ENCODE measurements around the genes NPAS1 and SAE1.

DNA sequence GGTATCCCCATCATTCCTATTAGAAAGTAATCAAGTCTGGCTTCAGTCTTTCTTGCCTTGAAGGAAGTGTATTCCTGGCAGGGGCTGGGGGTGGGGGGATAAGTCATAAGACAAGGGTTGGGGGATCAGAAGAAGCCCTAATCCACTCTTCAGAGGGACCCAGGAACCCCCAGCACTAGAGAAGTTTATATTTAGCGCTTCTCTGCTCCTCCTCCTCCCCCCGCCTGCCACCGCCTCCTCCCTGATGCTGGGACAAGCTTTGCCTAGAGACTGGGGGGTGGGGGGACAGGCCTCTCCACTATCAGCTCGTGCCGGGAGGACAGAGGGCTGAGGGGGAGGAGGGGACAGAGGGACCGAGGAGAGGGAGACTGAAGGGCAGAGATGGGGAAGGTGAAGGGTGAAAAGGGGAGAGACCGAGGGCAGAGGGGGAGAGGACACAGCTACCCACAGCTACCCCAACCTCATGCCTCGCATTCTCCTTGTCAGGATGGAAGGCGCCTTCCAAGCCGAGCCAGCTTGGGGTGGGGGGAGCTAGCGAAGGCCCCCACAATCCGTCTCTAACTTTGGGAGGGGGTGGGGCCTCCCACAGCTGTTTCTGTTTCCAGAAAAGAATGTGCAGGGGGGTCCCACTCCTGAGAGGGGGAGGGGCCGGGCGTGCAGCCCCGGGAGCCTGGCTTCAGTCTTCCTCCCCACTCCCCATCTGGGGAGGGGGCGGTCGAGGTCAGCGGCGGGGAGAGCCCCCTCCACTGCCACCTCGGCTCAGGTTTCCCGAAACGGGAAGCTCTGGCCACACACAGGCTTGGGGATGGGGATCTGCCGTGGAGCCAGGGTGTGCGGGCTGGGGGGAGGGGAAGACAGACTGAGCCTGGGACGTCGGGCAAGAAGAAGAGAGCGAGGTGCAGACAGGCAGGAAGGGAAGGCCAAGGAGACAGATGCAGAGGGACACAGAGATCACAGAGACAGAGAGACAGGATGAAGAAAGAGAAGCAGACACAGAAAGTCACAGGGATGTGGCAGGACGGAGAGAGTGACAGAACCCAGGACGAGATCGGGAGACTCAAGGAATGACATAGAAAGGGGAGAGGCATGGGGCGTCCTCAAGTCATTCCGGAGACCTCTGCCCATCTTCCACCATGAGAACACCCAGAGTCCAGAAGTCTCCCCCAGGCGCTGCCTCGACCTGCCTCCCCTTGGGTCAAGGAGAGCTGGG lies 1.6 kb downstream of the DACT3 start:
- RRBS, result no CpG with 5 or more reads among the region's 34 CpGs

DNA sequence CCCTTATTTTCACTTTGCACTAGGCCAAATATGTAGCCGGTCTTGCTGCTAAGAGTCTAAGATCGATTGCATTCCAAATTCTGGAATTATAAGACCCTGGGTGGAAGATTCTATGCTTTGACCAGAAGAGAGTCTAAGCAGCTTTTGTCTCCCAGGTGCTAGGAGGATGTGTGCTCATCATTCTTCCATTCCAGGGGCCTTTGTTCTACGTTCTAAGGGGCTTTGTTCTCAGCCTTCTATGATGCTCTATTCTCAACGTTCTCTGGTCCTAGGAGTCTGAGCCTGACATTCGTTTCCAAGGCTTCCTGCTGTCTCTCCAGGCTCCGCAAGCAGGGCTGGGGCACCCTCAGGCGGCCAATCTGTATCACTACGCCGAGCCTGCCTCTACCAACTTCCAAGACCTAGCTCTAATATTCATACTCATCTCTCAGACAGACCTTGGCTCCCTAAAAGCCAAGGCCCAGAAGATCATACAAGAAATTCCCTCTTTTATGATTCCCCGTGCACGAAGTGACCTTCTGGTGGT lies 929 bp upstream of the DACT3 start:
- RRBS, result 38% methylated on average over 1 of the region's 11 CpGs

- RRBS, result no CpG with 5 or more reads among the region's 20 CpGs
Observed at GRCh38 chr19:46736469-46737203, 9.2 kb upstream of the FKRP start.

- RRBS, result no CpG with 5 or more reads among the region's 10 CpGs
Observed at GRCh38 chr19:46759669-46760435, 13.6 kb upstream of the STRN4 start.

DNA sequence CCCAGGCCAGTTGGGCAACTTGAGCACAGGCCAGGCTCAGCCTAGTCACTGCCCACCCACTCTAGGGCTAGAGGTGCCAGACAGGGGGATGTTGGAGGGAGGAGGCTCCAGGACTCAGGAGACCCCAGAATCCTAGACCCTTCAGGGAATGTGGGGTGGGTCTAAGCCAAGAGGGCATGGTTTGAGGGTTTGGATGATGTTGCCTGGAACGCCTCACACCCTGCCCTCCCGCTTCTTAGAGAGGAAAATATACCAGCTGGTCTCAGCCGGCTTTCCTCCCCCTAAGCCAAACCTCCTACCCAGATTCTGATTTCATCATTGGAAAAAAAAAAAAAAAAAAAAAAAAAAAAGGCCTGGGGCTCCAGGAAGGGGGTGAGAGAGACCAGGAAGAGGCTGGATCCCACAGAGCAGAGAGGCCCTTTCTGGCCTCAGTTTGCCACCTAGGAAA lies 8.0 kb upstream of the SLC1A5 start:
- RRBS, result no CpG with 5 or more reads among the region's 3 CpGs

GRCh38 chr19:46859671-46859970 lies 1.2 kb upstream of the ARHGAP35 start:
- RRBS, result no CpG with 5 or more reads among the region's 9 CpGs

- RRBS, result no CpG with 5 or more reads among the region's 8 CpGs
Observed at GRCh38 chr19:46863707-46864869, 3.3 kb downstream of the ARHGAP35 start.

GRCh38 chr19:46916511-46916802 lies 55.7 kb downstream of the ARHGAP35 start:
- RRBS, result no CpG with 5 or more reads among the region's 1 CpG

GRCh38 chr19:46999946-47000527 lies 19.6 kb upstream of the NPAS1 start:
- RRBS, result no CpG with 5 or more reads among the region's 20 CpGs

GRCh38 chr19:47019310-47020055 lies at the start of gene NPAS1:
Gene NPAS1 (plus strand): TSS chr19:47019837.
- RRBS, result 3% methylated on average over 16 of the region's 61 CpGs

DNA sequence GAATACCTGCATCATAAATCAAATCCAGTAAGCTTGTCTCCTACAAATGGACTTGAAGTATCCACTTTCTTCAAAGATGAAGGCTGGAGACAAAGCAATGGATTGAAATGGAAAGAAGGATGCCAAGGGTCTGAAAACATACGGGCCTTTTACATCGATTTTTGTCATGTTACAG lies 3.4 kb downstream of the ZC3H4 start:
- RRBS, result no CpG with 5 or more reads among the region's 2 CpGs

DNA sequence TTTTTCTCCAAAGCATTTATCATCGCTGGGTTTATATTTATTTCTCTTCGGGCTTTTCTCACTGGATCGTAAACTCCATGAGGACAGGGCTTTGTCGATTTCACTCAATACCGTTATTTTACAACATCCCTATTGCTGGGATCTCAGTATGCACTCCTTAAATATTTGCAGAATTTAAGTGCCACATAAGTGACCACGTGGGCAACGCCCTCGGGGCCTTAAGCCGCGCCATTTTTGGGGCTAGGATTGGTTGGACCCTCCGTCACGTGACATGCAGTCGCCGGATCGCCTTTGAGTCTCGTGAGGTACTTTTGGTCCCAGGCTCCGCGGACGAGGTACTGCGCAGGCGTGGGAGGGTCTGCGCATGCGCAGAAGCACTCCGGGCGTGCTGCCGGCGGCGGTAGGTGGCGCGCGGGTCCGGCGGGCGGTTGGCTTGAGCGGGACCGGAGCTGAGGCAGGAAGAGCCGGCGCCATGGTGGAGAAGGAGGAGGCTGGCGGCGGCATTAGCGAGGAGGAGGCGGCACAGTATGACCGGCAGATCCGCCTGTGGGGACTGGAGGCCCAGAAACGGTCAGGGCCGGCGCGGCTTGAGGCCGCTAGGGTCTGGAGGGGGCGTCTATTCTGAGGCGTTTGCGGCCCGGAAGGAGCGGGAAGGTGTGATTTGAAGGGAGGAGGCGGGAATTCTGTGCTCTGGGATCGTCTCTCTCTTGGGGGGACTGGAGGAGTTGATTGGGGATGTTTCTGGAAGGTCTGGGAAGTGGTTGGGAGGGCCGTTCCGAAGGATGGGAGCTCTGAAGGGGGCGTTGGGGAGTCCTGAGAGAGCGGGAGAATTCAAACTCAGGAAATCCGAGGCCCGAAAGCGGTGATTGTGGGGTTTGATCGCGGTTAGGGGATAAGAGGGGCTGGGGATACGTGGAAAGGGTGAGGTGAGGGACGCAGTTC lies at the start of gene SAE1:
Gene SAE1, plus strand, starts transcription at position 377 of the 942 bp plus-strand sequence.
- RRBS, result 5% methylated on average over 21 of the region's 67 CpGs

DNA sequence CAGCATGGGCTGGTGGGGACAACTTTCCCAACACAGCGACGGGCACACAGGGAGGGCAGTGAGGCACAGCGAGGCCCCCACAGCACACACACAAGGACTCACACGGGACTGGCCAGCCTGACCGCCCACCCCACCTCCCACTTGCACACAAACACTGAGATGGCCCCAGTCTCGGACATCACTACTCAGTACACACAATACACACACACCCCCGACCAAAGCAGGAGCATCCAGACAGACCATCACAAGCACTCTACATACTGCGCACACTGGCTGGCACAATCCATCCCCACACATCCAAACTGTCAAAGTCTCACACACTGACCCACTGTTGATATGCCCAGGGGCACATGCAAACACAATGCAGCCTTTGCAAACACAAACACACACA lies 2.2 kb downstream of the BBC3 start:
- RRBS, result no CpG with 5 or more reads among the region's 8 CpGs

DNA sequence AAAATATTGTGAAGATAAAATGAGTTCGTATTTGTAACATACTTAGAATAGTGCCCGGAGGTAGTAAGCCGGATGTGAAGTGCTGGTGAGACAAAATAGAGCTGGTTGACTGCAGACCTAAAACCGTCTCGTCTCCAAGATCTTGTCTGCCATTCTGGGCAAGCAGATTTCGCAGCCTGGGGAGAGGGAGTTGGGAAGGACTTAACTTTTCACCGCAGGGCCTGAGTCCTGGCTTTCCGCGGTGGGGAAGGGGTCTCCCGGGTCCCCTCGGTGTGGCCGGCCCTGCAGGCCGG lies 8.2 kb upstream of the BBC3 start:
- RRBS, result no CpG with 5 or more reads among the region's 13 CpGs

- RRBS, result 19% methylated on average over 27 of the region's 59 CpGs
Observed at GRCh38 chr19:47275116-47276286, 816 bp downstream of the INAFM1 start.

- RRBS, result 7% methylated on average over 3 of the region's 17 CpGs
Observed at GRCh38 chr19:47348742-47349150, 369 bp upstream of the DHX34 start.

DNA sequence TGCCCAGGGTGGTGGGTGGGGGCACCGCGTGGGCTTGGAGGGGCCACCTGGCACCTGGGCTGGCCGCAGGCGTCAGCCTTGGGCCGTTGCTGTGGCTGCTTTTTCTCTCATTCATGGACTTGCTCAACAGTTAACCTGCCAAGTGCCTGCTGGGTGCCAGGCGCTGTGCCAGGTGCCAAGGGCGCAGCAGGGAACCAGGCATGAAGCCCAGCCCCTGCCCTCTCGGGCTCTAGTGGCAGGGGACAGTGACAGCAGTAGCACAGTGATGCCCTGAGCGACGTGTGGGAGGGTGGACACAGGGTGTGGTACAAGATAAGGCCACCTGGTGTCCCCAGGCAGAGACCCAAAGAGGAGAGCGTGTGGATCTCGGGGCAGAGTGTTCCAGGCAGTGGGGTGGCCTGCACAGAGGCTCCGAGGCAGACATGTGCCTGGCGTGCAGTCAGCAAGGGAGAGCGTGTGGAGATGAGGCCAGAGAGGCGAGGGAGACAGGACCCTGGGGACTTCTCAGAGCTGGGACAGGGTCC lies 28.2 kb downstream of the DHX34 start:
- RRBS, result no CpG with 5 or more reads among the region's 16 CpGs

- RRBS, result no CpG with 5 or more reads among the region's 5 CpGs
Observed at GRCh38 chr19:47405996-47406442, 13.3 kb downstream of the MEIS3 start.

- RRBS, result no CpG with 5 or more reads among the region's 12 CpGs
Observed at GRCh38 chr19:47435107-47435474, 15.8 kb upstream of the MEIS3 start.

DNA sequence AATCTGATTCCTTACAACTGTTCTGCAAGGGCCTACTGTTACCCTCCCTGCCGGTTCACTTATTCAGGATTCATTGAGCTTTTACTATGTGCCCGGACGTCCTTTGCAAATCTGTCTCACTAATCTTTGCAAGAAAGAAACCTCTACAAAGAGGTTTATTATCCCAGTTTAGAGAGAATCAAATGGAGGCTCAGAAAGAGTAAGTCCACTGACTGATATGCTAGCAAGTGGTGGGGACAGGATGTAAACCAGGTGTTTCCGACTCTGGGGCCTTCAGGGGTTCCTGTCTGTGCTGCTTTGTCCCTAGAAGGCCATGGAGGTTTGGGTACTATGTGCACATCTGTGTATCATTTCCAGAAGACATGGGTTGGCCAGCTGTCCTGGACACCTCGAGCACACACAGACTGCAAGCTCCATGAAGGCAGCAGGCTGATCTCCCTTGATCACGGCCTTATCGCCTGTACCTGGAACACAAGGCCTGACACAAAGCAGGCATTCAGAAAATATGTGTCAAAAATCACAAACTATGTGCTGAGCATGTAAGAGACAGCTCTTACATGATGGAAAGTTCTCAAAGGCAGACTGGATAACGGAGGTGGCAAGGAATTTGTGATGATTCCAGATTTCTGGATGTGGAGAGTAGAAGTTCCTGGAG lies 1.2 kb upstream of the KPTN start:
- RRBS, result no CpG with 5 or more reads among the region's 8 CpGs